ENCODE data around the genes KDM4C and DMAC1.

GRCh38 chr9:6485565-6486274 is 72.7 kb downstream of the UHRF2 start:
- PRO-cap, result no peak

GRCh38 chr9:6496758-6497622 is 84.0 kb downstream of the UHRF2 start:
- PRO-cap, result no peak

GRCh38 chr9:6640532-6640825 is 5.0 kb downstream of the GLDC start:
- PRO-cap, result no peak

DNA sequence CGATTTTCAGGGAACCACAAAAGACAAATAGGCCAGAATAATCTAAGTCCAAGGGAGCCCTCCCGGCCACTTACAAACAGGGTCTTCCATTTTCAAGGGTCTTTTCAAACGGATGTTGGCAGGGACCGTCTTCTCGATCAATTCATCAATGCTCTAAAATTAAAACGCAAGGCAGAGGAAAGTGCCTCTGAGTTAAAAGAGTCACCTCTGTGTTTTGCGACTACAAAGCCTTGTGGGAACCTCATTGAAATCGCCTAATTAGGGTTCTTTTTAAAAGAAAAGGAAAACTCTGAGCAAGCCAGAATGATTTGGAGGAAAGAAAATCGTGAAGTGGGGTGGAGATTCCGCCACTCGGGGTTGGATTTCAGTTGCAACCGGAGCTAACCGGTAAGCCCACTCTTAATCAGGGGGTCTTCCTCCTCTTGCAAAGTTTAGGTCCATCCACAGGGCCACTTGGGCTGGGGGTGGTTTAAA is 952 bp downstream of the GLDC start:
- PRO-cap, result no peak

DNA sequence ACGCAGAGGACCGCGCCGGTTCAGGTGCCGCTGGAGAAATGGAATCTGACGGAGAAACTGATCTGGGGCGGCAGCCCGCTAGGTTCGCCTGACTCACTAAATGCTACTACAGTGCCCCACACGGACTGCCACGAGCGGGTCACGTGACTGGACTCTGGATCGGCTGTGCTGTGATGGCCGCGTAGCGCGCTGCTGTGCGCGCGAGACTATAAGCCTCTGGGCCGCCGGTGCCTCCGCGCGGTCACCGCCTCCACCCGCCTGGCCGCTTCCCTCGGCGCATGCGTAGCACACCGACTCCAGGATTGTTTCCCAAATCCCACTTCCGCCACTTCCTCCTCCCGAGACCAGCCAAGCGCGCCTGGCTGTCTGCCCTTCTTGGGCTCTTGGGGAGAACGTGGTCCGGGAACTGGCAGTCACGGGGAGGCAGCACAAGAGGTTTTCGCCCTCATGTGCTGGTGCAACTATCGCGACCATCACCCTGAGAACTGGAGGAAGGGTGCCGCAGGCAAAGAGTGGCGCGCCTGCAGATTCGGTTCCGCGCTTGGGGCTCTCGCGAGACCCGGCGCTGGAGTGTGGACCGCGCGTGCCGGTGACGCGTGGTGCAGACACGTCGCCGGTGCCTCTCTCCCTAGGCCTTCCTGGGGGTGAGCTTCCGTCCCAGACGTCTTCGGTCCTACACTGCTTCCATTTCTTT is 35.8 kb upstream of the GLDC start:
- PRO-cap, result bidirectional peak, plus-strand start at position 328 of the sequence, minus-strand start at position 98 of the sequence; bidirectional peak, plus-strand start at position 604 of the sequence, minus-strand start at position 487 of the sequence

- PRO-cap, result no peak
Measured at GRCh38 chr9:6750268-6750601, 7.5 kb upstream of the KDM4C start.

- PRO-cap, result bidirectional peak, plus-strand start at chr9:6757943, minus-strand start at chr9:6757867
Measured at GRCh38 chr9:6757754-6758228, at the start of gene KDM4C. KDM4C (plus strand) TSS chr9:6757973.

- PRO-cap, result no peak
Measured at GRCh38 chr9:7739807-7740179, 59.8 kb downstream of the DMAC1 start.

DNA sequence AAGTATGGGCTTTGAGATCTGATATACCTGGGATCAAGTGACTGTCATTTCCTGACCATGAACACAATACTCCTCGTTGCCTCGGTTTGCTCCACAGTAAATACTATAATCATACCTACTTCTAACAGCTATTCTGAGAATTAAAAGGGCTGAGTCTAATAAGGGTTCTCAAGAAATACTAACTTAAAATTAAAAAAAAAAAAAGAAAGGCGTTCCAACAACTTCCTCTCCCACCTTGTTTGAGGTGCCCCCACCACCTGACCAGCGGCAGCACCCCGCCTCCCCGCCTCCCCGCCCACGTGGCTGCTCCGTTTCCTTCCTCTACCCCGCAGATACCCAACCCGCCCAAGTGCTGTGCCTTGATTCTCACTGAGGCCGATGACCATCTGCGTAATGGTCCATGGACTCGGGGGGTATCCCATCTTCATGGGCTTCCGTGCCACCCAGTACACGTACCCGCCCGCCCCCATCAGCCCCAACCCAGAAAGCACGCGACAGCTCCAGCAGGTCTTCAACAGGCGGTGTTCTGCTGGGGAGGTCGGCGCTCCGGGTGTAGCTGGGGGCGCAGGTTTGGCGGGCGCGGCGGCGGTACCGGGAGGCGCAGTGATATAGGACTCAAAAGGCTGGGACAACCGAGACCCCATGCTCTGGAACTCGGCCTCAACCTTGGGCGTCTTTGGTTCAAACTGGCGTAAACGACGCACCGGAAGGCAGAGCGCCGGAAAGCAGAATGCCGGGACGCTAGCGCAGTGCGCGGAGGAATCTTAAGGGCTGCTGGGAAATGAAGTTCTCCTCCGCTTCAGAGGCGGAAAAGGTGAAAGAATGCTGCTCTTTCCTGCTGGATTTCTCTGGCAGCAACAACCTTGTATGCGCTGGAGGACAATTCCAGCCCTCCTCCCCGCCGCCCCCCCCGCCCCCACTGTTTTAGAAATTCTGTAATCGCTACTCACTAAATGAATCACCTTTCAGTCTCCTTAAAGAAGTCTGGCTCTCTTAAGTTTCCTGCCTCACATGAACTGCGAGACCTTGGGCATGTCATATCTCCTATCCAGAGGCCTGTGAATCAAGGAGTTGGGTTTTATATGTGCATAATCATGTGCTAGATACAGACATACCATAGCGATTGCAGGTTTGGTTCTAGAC is at the start of gene DMAC1:
Gene DMAC1, minus strand, starts transcription at position 688 of the 1,143 bp plus-strand sequence.
- PRO-cap, result unidirectional peak, plus-strand start at position 362 of the sequence; bidirectional peak, plus-strand start at position 797 of the sequence, minus-strand start at position 688 of the sequence

DNA sequence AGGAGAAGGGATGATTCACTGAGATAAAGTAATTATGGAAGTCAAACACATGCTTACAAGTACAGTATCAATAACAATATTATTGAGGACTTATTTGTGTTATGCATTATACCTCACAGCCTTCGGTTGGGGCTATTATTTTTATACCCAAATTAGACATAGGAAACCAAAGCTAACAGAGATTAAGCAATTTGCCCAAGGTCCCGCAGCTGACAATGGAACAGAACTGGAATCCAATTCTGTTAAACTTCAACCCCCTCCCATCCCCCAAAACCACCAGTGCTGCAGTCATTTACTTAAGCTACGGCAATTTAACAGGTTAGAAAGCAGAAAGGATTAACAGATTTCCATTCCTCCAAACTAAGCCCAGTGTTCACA is 1023.0 kb upstream of the DMAC1 start:
- PRO-cap, result no peak

DNA sequence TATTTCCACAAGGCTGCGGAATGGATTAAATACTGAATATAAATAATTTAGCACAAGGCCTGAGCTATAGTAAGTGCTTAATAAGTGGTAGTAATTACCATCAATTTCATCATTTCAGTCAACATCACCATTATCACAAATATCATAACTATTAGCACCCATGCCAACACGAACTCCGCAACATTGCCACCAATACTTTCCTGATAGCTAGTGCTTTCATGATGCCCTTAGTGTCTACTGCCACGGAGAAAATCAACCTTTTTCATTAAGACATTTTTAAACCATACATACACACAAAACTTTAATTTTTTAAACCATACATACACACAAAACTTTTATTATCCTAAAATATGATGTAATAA is 1219.1 kb downstream of the PTPRD start:
- PRO-cap, result no peak

DNA sequence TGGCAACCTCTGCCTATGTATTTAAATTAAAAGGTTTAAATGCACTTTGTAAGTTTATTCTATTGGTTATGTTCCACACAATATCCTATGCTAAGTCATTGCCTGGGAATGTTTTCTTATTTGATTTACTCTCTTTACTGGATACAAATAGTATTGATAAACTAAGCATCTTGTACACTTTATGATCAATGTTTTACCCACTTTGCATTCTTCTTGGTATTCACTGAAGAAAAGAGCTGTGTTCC is 792.2 kb upstream of the TYRP1 start:
- PRO-cap, result no peak

DNA sequence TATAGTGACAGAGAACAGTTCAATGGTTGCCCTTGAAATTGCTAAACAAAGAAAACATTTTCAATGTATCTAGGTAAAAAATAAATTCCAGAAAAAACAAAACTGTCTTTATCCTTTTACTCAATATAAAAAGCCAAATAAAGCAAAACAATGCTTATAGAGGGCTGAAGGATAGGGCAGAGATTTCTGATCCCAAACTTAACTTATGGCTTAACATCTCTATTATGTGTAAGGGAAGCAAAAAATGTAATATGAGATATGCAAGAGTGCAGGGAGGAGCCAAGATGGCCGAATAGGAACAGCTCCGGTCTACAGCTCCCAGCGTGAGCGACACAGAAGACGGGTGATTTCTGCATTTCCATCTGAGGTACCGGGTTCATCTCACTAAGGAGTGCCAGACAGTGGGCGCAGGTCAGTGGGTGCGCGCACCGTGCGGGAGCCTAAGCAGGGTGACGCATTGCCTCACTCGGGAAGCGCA is 359.4 kb upstream of the TYRP1 start:
- PRO-cap, result no peak

GRCh38 chr9:12695358-12695991 is 2.3 kb downstream of the TYRP1 start:
- PRO-cap, result no peak

GRCh38 chr9:13034192-13034850 is 245.2 kb downstream of the MPDZ start:
- PRO-cap, result no peak

DNA sequence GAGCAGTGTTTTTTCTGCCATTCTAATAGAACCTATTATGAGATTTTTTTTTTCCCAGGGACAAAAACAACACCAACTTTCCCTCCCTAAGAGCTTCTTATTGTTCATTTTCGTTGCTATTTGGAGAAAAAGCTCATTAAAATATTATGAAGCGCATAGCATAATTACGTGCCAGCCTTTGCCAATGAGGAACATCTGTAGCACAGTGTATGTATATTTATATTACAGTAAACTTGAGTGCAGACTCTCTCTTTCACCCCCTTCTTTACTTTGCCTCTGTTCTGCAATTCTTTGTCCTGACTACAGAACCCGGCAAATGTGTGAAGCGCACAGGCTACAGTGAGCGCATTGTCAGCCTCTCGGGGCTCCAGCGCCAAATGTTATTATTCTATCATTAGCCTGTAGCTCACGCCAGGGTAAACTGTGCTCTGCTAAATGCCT is 163.8 kb upstream of the MPDZ start:
- PRO-cap, result unidirectional peak, plus-strand start at position 305 of the sequence

- PRO-cap, result no peak
Measured at GRCh38 chr9:13484812-13485320, 205.4 kb upstream of the MPDZ start.

DNA sequence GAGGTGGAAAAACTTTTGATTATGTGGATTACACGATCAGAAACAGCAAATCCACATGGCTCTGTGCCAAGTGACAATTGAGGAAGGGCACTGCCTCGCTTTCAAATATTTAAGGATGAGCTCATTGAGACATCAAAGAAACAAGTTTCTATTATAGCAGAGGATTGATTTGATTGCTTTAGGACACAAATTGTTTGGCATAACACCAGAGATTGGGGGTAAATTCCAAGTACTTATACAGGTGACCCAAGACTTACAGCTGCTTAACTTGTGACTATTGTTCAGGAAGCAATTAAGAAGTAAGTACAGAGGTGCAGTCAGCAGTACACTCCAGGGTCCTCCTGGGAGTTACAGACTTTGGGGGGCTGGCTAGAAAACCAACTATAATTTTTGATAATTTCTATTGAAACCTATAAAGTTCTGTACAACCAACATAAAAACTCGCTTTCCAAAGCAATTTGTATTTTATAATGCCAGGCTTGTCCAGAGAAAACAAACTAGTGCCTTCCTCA is 209.7 kb upstream of the MPDZ start:
- PRO-cap, result no peak

DNA sequence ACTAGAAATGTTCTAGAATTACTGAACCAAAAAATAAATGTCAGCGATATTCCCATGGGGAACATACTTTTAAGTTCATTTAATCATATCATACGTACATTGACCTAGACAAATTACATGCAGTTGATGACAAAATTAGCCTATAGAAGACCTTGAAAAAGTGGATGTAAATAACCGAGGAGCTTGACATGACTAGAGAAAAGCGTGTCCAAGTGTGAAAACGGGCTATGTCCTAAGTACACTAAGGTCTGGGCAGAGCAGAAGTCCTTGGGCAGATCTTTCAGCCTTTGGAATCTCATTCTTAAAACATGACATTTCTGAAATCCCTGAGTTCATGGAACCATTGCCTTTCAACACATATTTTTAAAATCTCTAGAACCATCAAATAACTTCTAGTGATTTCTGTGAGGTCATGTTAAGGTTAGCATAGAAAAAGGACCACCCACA is 417.1 kb downstream of the NFIB start:
- PRO-cap, result no peak

DNA sequence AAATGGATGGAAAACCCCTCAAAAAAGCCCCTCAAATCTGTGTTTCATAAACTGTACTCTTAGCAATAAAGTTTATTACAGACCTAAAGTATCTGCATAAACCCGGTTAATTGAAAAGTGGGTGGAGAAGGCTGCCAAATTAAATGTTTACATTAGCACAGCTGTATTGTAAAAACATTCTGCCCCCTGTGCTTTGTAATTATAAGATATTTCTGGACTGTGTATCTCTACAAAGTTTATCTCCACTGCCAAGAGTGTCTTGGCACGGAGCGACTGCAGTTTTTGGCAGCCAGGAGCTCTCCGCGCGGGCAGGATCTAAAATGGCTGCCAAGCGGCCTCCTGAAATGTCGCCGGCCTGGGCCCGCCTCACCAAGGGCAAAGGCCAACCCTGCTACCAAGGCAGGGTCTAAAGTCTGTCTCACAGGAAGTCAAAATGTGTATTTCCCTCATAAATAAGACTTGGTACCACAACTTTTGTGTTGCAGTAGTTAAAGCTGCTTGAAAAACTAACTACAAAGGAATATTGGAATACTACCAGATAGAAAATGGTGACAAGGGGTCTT is 110.6 kb downstream of the NFIB start:
- PRO-cap, result no peak